Progenitor cell of endocrine pancreas (in vitro differentiated cells): ENCODE data around the gene SLC39A3.

DNA sequence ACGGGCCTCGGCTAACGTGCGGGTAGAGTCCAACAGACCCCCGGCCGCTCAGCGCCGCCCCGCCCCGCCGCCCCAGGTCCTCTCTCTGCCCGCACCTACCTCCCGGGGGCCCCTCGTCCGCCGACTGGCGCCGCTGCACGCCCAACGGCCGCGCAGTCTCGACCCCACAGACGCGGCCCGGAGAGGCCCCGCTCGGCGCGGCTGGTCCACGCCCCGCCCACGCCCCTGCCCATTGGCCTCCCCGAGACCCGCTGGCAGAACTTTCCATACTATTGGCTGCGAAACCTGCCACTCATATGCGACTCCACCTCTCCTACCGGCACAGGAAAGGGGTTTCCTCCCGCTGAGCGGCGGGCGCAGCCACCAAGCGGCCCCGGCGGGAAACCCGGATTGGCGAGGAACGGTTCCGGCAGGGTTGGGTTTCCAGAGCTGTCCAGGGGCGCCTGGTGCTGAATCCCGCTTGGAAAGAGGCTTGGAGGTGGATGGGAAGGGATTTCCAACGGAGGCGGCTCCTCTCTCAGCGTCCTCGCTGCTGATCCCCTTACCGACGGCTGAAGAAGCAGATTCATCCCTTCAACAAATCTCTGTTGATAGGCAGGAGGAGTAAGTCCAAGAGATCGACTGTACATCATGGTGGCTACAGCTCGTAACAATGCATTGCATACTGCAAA, at the start of gene SLC39A3:
Gene SLC39A3 (minus strand): TSS at position 172 of the 671 bp plus-strand sequence.
- PRO-cap = unidirectional peak, minus-strand start at position 172 of the sequence

- PRO-cap = no peak
Observed at GRCh38 chr19:2815931-2816648, 3.6 kb upstream of the ZNF554 start.

- PRO-cap = no peak
Observed at GRCh38 chr19:3041702-3042613, 12.9 kb upstream of the TLE2 start.

GRCh38 chr19:3054941-3055579, 7.2 kb downstream of the TLE5 start:
- PRO-cap = no peak

GRCh38 chr19:3080150-3080826, 13.9 kb upstream of the GNA11 start:
- PRO-cap = no peak

- PRO-cap = no peak
Observed at GRCh38 chr19:3097320-3098033, 3.3 kb downstream of the GNA11 start.

DNA sequence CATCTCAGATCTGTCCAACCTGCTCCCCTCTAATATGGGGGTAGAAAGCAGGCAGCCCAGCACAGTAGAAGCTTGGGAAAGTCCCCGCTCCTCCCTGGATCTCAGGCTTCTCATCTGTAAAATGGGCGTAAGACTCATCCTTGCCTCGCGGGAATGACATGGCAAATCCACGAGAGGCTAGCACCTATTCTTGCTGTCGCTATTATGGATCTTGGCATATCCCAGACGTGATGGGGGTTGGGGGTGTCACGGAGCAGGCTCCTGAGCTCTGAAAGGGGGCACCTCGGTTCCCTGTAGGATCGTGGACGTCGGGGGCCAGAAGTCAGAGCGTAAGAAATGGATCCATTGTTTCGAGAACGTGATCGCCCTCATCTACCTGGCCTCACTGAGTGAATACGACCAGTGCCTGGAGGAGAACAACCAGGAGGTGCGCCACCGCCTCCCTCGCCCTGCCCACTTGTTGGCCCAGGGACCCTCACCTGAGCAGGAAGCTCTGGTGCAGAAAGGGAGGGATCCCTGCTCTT, 19.8 kb downstream of the GNA15 start:
- PRO-cap = no peak

DNA sequence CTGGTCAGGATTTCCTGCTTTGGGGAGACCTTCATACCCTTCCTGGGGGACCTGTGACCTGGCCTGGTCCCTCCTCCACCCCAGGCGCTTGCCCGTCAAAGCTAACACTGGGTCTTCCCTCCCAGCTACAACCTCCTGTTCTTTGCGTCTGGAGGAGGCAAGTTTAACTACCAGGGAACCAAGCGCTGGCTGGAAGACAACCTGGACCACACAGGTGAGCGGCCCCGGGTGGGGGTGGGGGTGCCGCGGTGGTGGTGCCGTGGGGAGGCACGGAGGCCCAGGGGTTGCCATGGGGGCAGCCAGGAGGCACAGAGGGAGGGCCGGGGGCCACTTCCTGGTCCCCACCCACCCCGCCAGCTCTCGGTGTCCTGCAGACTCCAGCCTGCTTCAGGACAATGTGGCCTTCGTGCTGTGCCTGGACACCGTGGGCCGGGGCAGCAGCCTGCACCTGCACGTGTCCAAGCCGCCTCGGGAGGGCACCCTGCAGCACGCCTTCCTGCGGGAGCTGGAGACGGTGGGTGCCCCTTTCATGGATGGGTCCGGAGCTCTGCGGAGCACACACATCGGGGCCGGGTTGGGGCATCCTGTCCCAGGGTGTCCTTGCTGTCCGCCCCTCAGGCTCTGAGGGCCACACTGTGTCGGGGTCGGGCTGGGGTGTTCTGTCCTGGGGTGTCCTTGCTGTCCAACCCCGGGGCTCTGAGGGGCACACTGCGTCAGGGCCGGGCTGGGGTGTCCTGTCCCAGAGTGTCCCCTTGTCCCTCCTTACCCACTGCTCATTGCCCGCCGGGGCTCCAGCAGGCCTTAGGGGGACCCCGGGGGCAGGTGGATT, 18.1 kb downstream of the NCLN start:
- PRO-cap = no peak

DNA sequence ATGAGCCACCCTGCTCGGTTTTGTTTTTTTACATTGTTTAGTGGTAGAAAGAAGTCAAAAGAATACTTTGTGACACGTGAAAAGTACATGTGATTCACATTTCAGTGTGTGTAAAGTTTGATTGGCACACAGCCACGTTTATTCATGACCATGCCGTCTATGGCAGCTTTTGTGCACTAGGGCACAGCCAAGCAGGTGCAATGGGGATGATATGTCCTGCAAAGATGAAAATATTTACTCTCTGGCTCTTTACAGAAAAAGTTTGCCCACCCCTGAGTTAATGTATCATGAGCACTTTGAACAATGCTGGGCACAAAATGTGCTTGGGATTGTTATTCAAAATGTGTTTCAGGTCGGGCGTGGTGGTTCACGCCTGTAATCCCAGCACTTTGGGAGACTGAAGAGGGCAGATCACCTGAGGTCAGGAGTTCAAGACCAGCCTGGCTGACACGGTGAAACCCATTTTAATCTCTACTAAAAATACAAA, 16.1 kb upstream of the NFIC start:
- PRO-cap = no peak

- PRO-cap = no peak
Observed at GRCh38 chr19:3373595-3374419, 7.4 kb downstream of the NFIC start.

DNA sequence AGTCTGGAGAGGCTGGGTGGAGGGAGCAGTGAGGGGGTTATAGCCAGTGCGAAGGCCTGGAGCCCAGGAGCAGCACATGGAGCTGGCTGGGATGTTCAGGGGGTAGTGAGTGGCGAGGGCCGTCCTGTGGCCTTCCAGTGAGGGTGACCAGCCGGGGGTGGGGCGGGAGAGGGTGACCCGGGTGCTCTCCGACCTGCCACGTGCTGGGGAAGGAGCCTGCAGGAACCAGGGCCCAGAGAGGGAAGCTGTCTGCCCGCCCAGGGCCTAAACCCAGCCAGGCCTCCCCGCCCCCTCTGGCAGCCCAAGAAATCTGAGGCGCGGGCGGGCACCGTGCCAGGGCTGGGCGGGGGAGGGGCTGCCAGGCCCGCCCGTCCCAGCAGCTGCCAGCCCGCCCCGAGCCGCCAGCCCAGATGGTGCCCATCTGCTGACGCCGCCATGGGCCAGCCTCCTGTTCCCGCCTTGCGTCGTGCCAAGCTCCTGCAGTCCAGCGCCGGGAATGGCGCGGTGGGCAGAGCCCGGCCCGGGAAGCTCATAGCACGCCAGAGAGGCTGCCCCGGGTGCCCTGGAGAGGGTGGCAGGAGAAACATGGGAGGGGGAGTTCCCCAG, 21.4 kb downstream of the NFIC start:
- PRO-cap = no peak

DNA sequence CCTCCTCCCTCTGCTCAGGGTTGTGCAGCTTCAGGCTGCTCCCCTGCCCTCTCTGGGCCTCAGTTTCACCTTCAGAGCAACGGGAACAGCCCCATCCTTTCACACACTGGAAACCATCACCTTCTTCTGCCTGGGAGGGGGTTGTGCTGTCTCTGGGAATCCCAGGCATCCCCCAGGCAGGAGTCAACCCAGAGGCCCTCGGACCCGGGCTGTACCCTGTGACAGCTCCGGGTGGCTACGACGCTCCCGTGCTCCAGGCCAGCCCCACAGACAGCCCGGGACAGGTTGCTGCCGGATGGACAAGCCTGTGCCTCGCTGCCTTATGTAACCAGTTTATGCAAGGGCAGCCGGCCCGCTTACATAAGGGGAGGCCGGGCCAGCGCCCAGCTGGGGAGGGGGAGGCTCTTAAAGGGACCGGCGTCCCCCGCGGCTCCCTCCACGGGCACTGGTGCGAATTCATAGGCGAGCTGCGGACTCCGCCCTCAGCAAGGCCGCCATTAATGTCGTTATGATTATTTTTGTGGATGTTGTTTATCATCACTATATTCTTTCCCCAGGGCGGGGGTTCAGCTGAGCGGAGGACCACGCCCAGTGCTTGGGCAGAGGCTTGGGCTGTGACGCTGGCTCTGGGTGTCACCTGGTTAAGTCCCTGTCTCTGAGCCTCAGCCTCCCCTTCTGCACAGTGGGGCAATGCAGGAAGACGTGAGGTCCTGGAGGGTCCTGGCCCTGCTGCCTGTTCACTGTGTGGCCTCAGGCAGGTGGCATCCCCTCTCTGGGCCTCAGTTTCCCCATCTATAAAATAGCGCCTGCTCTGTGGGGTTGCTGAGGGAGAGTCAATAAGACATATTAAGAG, 32.3 kb downstream of the NFIC start:
- PRO-cap = no peak

- PRO-cap = no peak
Observed at GRCh38 chr19:3433239-3433891, 47.0 kb downstream of the SMIM24 start.

- PRO-cap = no peak
Observed at GRCh38 chr19:3466664-3467538, 13.4 kb downstream of the SMIM24 start.

- PRO-cap = no peak
Observed at GRCh38 chr19:3491065-3491642, 7.9 kb upstream of the SMIM44 start.

DNA sequence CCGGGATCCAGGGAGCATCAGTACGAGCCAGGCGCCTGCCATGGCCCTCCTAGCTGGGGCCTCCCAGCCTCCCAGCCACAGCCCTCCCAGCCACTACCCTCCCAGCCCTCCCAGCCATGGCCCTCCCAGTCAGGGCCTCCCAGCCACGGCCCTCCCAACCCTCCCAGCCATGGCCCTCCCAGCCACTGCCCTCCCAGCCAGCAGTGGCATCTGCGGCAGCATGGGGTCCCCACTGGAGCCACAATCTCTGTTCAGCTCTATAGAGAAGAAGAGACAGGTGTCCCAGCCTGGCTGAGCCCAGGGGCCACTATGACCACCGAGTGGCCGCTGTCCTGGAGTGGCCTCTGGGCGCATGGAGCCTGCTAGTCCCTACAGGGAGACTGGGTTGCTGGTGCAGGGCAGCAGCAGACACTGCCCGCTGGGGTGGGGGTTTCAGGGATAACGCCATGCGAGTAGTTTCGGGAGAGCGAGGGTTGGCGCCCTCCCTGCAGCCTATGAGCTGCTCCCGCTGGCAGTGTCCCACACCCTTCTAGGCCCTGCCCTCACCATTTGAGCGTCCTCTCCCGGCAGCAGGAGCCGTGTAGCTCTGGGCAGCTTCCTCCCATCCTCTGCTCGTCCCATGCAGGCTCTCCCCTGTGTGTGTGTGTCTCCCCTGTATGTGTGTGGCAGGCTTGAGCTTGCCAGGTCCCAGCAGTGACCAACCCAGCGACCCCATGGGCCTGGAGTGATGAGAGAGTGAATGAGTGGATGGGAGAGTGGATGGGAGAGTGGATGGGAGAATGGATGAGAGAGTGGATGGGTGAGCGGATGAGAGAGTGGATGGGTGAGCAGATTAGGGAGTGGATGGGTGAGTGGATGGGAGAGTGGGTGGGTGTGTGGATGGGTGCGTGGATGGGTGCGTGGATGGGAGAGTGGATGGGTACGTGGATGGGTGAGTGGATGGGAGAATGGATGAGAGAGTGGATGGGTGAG, 10.8 kb upstream of the TEKTIP1 start:
- PRO-cap = no peak

- PRO-cap = no peak
Observed at GRCh38 chr19:3554269-3554938, 3.0 kb downstream of the MFSD12 start.

- PRO-cap = no peak
Observed at GRCh38 chr19:3556711-3557388, 536 bp downstream of the MFSD12 start.

DNA sequence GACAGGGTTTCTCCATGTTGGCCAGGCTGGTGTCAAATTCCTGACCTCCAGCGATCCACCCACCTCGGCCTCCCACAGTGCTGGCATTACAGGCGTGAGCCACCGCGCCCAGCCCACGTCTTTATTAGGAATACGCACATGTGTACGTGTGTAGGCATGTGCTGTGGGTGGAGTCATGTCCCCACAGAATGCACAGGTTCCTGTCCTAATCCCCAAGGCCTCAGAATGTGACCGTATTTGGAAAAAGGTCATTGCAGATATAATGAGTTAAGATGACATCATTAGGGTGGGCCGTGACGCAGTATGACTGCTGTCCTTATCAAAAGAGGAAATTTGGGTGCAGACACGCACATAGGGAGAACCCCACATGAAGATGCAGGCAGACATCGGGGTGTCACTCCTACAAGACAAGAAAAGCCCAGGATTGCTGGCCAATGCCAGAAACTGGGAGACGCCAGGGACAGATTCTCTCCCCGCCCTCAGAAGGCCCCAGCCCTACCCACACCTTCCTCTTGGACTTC, 4.0 kb upstream of the HMG20B start:
- PRO-cap = no peak

DNA sequence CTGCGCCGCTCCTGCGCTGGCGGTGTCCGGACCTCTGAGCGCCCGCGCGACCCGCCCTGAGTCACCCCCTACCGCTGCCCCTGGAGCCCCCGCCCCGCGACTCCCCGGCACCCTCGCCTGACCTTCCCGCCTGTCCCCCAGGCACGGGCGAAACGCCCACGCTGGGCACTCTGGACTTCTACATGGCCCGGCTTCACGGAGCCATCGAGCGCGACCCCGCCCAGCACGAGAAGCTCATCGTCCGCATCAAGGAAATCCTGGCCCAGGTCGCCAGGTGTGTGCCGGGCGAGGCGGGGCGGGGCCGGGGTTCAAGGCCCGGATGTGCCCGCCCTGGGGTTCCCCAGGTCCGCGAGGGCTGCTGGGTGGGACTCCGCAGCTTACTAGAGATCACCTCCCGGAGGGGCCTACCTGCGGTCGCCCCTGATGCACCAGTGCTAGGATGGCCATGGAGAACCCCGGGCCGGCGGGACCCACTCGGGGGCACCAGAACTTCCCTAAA, 5.1 kb downstream of the HMG20B start:
- PRO-cap = no peak